HTR-8/SVneo (cell line): ENCODE measurements around the gene NDUFB1.

DNA sequence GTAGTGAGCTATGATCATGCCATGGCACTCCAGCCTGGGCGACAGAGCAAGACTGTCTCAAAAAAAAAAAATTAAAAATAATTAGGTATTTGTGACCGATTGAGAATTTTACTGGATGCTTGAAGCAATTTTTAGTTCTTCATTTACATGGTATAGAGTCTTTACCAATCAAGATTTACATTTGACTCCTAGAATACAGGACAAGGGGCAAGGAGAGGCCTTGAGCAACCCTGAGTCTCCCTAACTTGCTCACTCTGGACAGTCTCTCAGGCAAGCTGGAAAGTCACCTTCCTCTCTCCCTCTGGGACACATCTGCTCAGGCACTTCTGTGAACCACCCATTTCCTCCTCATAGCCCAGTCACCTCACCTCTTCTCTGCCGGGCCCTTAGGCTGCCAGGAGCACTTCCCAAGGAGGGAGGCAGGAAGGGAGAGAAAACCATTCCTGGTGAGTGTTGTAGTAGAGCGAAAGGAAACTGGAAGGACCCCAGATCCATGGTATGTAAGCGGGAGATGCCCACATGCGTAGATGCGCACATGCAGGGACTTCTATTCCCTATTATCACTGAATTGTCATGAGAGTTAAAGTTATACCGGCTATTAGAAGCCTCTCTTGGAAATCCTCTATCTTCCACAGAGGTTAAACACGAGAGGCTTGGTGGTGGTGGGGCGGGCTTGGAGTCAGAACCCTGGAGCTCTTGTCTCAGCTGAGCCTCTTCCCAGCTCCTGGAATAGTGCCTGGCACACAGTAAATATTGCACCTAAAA lies 202.7 kb downstream of the TTC7B start:
- RRBS = no CpG with 5 or more reads among the region's 10 CpGs

- RRBS = no CpG with 5 or more reads among the region's 21 CpGs
Measured at GRCh38 chr14:90624772-90625720, 191.2 kb downstream of the TTC7B start.

GRCh38 chr14:90654708-90655658 lies 161.2 kb downstream of the TTC7B start:
- RRBS = no CpG with 5 or more reads among the region's 10 CpGs

GRCh38 chr14:91009094-91009489 lies 51.3 kb downstream of the RPS6KA5 start:
- RRBS = no CpG with 5 or more reads among the region's 2 CpGs

GRCh38 chr14:91090572-91091179 lies 23.2 kb upstream of the DGLUCY start:
- RRBS = no CpG with 5 or more reads among the region's 1 CpG

DNA sequence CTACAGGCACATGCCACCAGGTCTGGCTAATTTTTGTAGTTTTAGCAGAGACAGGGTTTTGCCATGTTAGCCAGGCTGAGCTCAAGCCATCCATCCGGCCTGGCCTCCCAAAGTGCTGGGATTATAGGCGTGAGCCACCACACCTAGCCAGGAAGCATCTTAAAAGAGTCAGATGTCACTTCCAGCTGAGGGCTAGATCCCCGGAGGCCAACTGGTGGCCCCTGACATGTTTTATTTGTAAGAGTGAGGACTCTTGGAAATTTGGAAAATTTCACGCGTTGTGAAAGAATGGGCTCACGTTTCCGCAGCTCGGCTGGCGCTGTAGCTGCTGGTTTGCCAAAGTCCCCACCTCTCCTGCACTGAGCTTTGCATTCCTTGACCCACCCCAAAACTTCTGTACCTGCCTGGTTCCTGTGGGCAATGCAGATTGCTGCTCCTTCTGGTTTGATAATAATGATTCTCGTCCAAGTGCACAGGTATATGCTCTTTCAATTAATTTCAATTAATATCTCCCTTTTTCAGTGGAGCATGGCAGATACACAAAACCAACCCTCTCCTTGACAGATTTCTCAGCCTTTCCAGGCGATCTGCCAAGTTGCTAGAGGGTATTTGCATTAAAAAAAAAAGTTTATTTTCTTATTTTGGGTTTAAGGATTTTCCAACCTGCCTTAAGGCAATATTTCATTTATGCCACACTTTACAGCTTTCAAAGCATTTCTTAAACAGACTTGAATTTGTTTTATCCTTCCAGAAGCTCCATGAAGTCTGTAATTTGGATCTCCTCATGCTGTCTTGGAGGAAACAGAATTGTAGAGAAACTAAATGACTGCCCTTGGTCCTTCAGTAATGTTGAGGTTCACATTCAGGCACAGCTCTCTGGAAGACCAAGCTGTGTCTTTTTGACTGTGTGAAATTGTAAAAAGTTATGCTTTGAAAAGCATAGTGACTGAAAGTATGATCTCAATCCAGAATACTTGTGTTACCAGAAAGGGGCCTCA lies 2.0 kb downstream of the DGLUCY start:
- RRBS = 57% methylated on average over 1 of the region's 11 CpGs

- RRBS = no CpG with 5 or more reads among the region's 7 CpGs
Measured at GRCh38 chr14:91119794-91120466, 6.1 kb downstream of the DGLUCY start.

GRCh38 chr14:91222019-91222540 lies 22.4 kb downstream of the GPR68 start:
- RRBS = no CpG with 5 or more reads among the region's 6 CpGs

GRCh38 chr14:91315611-91316611 lies 71.4 kb upstream of the GPR68 start:
- RRBS = no CpG with 5 or more reads among the region's 15 CpGs

GRCh38 chr14:91402361-91403328 lies 15.0 kb downstream of the CCDC88C start:
- RRBS = no CpG with 5 or more reads among the region's 21 CpGs

DNA sequence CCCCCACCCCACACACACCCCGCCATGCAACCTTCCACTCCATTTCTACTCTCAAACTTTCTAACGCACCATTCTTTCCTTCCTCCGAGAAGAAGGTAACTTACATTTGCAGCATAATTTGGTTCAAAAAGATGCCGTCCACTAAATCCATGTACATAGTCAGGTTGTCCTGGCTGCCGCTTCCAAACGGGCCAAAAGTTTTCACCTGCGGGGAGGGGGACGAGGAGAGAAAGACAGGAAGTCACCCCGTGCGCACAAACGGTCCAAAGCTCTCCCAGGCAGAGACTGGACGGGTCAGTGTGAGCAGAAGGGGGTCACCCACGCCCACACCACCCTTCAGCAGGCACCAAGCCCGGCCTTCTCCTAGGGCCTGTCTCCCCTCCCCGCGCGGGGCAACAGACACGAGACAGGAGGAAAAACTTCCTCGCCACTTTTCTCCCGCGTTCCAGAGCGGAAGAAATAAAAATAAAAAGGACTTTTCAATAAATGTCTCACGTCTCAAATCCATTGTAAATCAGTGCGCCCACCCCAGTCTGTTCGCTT lies 915 bp downstream of the CCDC88C start:
- RRBS = no CpG with 5 or more reads among the region's 25 CpGs

DNA sequence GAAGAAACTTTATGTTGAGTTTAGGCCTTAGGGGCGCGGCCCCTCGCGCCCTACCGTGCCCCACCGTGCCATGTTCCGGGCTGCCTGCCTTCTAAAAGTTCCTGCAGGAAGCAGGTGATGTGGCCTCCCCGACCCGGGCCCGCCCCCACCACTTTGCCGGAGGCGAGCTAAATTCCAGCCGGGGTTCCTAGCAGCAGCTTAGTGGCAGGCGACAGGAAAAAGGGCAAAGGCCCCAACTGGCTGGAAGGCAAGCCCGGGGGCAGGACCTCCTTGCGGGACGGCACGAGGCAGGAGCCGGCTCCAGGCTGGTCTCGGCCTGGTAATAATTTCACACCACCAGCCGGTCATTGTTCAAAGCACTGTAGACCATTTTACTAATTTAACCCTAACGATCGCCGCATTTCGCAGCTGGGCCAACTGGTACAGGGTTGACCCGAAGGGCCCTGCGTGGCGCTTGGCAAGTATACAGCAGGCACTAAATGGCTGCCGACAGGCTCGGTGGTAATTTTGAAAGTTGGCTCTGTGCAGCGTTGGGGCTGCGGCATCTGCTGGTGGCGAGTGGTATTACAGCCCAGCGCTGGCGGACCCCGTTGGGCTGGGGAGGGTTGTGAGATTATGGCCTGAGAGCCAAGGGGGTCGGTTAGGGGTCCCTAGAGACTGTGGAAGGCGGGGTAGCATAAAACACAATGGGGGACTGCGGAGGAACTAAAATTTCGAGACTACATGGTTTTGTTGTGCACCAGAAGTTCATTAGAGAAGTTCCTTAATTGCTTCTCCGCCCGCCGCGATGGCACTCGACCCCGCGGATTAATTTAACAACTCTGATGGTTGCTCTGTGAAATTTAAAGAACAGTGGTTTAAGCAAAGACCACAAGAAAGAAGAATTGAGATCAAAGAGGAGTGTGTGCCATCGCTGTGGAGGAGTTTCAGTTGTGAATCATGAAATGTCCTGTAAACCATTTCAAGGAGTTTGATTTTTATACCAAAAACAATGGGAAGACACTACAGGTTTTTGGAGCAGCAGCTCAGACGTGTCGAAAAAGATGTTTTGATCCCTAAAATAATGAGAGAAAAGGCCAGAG lies 1.2 kb upstream of the CCDC88C start:
- RRBS = 44% methylated on average over 14 of the region's 50 CpGs

DNA sequence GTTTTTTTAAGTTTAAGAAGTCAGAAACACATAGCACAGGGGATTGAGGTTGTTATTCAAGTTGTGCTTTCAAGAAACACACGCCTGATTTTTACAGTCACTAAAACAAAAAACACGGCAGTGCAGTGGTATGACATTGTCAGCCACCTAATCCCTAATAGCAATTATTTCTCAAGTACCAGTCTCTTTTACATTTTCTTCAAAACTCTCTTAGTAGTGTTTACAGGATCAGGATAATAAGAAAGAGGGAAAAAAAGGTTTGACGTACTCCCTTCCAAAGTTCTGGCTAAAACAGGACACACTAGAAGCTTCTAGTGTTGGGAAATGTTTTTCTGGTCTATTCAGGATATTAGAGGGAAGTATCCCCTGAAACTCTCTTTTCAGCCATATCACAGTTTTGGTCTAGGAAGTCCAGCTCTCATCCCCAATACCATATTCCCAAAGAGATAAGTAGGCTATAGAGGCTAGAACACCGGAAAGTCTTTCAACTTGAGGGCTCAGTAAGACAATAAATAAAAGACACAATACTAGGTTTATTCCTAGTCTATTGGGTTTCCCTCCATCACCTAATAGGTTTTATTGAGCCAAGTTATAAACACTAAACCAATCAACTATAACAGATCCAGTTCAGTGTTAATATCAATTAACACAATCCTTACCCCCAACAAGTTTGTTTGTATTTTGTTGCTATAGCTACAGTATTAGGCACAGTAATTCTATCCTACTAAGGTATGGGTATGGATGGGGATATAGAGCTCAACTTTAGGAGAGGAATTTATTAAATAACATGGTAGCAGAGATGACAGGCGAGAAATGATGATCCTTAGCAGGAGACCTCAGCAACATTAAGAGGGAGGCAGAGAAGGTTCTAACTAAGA lies 13.6 kb downstream of the PPP4R3A start:
- RRBS = no CpG with 5 or more reads among the region's 5 CpGs

DNA sequence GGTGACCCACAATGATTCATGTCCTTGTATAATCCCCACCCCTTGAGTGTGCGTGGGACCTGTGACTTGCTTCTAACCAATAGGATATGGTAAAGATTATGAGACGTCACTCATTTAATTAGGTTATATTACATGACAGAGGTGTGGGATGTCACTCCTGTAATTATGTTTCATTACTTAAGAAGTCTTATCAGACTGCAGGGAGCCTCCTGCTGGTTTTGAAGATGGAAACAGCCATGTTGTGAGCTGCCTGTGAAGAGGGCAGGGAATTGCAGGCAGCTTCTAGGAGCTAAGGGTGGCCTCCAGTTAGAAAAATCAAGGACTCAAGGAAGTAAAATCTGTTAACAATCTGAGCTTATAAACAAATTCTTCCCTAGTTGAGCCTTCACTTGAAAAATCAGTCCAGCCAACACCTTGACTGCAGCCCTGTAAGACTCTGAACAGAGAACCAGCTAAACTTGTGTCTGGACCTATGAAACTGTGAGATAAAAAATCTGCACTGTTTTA lies 12.4 kb upstream of the CATSPERB start:
- RRBS = no CpG with 5 or more reads among the region's 2 CpGs

GRCh38 chr14:91774248-91775075 lies 42.6 kb upstream of the CATSPERB start:
- RRBS = no CpG with 5 or more reads among the region's 5 CpGs

- RRBS = 77% methylated on average over 3 of the region's 4 CpGs
Measured at GRCh38 chr14:91882810-91883303, 15.5 kb upstream of the TC2N start.

GRCh38 chr14:91890220-91890719 lies 22.9 kb upstream of the TC2N start:
- RRBS = no CpG with 5 or more reads among the region's 6 CpGs

GRCh38 chr14:91935107-91935480 lies 12.4 kb downstream of the FBLN5 start:
- RRBS = no CpG with 5 or more reads among the region's 11 CpGs

DNA sequence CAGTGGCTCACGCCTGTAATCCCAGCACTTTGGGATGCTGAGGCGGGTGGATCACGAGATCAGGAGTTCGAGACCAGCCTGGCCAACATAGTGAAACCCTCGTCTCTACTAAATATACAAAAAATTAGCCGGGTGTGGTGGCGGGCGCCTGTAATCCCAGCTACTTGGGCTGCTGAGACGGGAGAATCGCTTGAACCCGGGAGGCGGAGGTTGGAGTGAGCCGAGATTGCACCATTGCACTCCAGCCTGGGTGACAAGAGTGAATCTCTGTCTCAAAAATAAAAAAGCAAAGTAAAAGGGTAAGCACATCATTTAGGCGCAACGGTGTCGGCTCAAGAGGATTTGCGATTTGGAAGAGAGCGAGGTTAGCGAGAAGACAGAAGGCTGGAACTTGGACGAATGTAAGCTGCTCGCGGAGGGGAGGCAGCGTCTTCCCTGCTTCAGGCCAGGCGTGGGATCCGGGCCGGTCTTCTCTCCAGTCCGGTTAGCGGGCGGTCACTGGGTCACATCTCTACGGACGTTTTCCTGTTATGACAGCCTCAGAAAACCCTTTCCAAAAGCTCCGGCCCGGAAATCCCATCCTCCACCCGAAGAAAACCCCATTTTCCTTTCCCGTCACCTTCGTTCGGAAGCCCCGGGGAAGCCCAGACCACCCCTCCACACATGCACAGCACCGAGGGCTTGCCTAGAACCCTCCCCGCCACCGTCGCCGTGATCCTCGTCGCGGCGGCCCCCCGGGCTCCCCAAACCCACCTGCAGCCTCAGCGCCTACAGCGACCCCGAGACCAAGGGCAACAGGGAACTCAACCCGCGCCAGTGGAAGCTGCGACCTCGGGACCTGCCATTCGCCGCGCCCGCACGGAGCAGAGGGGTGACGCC lies at the start of gene NDUFB1:
Gene NDUFB1 (minus strand): TSS at position 818 of the 879 bp plus-strand sequence.
- RRBS = 1% methylated on average over 19 of the region's 61 CpGs